Endometrial microvascular endothelial cells (primary cell): ENCODE measurements around a stretch of chr15.

DNA sequence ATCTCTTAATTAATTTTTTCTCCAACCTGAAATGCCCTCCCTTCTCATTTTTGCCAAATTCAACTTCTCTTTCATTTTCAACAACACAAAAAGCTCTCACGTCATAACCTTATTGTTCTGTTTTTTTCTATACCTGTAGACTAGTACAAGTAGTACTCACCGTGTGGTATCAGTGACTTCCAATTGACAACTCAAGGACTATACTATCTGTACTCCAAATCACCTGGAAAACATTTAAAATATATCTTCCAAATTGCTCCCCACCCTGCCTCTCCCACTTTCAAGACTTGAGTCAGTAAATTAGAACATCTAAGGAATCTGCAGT, 72.9 kb upstream of the ZNF280D start:
- RAMPAGE, long total RNA: no peak

- RAMPAGE, long total RNA: no peak
Measured at GRCh38 chr15:56933001-56933888, 14.8 kb downstream of the TCF12 start.

GRCh38 chr15:56985362-56986019, 67.0 kb downstream of the TCF12 start:
- RAMPAGE, long total RNA: no peak

DNA sequence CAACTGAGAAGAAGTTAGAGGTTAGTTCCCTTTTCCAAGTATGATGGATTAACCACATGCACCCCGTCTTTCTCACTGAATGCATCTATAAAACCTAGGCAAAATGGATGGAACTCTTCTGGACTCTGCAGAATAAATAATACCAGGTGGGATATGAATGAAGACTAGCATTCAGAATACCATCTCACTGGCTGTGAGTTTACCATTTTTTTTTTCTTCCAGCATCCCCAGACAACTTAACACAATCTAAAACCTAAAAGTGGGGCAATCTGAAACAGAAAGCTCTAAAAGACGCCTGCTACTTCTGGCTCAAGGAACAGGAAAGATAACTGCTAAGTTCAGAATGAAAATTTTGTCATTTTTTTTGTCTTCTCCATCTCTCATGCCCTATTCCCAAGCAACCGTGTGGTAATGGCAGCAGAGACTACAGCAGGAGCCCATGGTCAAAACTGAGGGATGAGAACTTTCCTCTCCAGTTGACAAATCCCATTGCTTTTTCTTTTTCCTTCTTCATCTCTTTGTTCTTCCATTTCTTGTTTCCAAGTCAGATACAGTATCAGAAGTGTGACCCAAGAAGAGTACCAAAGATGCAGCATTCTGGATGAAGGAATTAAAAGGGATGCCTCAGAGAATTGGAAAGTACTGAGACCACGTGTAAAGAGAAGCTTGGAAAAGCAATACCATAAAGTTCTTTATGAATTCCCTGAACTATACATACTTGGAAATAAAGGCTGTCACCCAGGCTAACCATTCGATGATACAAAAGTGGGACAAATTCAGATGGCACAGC, 74.6 kb downstream of the TCF12 start:
- RAMPAGE, long total RNA: no peak

GRCh38 chr15:57035901-57036388, 117.5 kb downstream of the TCF12 start:
- RAMPAGE, long total RNA: no peak

DNA sequence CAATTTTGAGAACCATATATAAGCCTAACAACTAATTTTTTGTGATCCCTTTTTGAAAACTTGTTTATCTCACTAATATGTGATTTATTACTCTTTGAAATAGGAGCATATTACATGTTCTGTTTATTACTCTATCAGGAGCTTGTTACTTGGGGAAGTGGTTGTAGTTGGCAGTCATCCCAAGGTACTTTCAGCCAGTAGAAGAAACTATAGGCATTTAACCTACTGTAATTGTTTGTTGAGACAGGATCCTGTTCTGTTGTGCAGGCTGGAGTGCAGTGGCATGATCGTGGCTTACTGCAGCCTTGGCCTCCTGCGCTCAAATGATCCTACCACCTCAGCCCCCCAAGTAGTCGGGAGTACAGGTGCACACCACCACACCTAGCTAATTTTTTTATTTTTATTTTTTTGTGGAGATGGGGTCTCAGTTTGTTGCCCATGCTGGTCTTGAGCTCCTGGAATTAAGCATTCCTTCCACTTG, 195.7 kb downstream of the TCF12 start:
- RAMPAGE, long total RNA: no peak

- RAMPAGE, long total RNA: no peak
Measured at GRCh38 chr15:57152148-57152607, 224.1 kb upstream of the CGNL1 start.

GRCh38 chr15:57170640-57171373, 205.5 kb upstream of the CGNL1 start:
- RAMPAGE, long total RNA: no peak

GRCh38 chr15:57318834-57319361, 57.4 kb upstream of the CGNL1 start:
- RAMPAGE, long total RNA: no peak

GRCh38 chr15:57323489-57324363, 52.6 kb upstream of the CGNL1 start:
- RAMPAGE, long total RNA: no peak

GRCh38 chr15:57385970-57386476, 9.7 kb downstream of the CGNL1 start:
- RAMPAGE, long total RNA: no peak

GRCh38 chr15:57428131-57428764, 51.9 kb downstream of the CGNL1 start:
- RAMPAGE, long total RNA: no peak

GRCh38 chr15:57599309-57599642, 7.6 kb downstream of the MYZAP start:
- RAMPAGE, long total RNA: no peak

GRCh38 chr15:58066318-58067188, 1.0 kb upstream of the ALDH1A2 start:
- RAMPAGE, long total RNA: no peak

- RAMPAGE, long total RNA: no peak
Measured at GRCh38 chr15:58095190-58095548, 29.7 kb upstream of the ALDH1A2 start.

DNA sequence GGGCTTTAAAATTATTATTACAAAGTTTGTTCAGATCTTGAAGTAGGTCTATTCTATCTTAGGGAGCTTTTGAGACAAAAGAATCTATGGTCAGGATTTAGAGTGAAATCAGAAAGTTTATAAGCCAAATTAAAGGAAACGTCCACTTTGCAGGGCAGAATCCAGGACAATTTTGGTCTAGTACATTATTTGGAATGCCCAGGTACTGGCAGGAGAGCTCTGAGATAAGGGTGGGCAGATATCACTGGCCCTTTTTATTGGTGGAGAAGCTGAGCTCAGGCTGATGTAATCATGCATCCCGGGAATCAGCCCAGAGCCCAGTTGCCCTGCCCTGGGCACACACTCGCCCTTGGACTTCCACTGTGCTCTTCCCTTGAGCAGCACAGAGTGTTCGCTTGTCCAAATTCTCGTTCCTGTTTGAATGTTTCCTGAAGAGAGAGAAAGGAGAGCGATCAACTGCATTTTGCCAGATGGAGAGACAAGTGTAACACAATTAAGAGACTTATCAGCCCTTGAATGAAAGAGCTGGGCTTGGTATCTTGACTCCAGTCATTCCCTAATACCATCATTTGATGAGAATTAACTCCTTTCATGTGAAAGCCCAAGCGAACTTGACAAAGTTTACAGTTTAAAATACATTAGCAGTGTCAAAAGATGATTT, 3.7 kb downstream of the AQP9 start:
- RAMPAGE, long total RNA: no peak

DNA sequence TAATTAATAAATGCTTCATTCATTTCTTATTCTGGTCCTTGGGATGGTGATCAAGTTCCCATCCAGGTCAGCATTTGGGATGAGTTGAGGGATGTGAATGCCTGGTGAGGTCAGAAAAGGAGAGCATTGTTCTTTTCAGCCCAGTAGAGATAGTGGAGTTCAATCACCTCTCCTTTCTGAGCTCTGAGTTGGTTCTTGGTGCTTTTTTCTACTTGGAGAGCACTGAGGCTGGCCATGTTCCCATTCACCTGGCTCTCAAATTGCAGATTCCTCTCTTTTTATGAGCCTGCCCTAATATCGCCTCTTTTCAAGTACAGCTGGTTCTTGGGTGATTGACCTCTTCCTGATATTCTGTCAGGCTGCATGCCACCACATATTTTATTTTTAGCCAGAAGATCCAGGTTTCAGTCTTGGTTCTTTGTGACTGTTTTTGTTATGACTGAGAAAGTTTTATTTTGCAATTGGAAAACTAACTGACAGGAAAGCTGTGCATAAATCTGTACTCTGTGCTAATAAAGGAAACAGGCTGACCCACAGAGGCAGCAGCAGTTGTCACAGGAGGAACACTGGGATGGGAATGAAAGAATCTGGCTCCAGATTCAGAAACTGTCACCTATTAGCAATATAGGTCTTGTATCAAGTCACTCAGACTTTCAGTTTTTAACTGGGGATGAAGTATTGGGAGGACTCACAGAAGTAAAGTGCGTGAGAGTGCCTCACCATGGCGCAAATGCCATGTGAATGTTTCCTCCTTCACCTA, 10.6 kb downstream of the AQP9 start:
- RAMPAGE, long total RNA: no peak

- RAMPAGE, long total RNA: no peak
Measured at GRCh38 chr15:58279197-58279561, 141.0 kb downstream of the AQP9 start.

DNA sequence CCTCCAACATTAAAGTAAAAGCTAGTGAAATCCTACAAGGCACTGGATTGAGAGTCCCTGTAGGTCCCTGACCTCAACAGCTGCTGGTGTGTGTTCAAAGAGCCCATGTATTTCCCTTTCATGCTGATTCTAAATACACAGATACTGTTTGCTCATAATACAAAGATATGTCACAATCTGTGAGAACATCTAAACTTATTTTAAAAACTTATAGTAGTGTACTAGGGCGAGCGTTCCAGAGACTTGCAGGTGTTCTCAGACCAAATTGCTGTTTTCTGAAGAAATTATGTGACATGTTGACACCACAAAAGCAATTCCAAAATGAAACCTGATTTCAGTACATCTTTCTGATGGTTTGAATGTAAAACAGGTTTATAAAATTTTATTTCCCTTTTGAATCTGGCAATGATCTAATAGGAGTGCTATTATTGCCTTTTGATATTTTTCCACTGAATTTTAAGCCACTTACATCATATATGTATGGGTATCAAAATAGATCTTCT, 145.8 kb upstream of the LIPC start:
- RAMPAGE, long total RNA: no peak

DNA sequence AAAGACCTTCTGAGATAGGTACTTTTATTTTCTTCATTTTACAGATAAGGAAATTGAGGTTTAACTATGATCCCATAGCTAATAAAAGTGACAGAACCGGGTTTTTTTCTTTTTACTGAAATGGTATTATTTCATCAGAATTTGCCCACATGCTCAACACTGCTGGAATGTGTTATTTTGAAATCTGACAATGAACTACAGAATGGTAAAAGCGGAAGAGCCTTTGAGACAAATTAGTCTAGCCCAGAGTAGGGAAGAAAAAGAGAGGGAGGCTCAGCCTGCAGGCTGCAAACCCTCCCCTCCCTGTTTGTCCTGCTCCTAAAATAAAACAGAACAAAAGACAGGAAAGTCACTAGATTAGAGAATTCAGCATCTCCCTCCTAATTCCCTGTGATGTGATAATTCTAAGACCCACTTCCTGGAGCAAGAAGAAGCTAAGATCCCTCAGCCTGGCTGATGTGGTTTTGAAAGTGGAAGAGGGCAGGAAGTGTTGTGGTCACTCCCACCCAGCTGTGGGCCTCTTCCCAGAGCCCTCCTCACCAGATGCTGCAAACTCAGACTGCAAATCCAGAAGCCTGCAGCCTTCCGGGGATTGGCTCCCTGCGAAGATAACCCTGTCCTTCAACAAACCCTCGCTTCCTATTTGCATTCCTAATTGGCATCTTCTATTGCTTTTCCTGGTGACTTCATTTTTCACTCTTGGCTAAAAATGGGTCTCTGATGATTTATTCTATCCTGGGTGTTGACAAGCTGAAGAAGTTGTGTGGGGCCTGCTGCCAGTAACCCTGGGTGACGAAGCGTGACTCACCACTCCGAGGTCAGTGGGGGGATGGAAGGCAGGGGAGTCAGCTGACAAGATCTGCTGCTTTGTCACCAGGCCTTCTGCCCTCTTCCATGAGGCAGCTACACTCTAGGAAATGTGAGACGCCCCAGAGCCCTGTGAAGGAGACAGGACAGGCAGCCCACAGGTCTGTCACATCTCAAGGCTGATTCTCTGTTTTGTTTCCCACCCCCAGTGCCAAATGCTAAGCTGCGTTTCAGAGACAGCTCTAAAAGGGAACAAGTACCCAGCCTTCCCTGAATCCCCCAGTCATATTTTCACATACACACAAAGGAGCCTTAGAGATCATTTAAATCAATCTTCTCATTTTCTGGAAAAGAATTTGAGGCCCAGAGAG, 99.9 kb upstream of the LIPC start:
- RAMPAGE, long total RNA: no peak